Breast epithelium (tissue), 2 donors: ENCODE measurements around the genes PLCG1 and PTPRT.

- PRO-cap, result no peak
- RAMPAGE, long total RNA, 2 experiments, result no peak in any of the 2 experiments
Measured at GRCh38 chr20:41011274-41012224, 17.1 kb upstream of the TOP1 start.

- PRO-cap, result no peak
- RAMPAGE, long total RNA, 2 experiments, result no peak in any of the 2 experiments
Measured at GRCh38 chr20:41030501-41030982, 1.9 kb downstream of the TOP1 start.

GRCh38 chr20:41075709-41076574 is 47.3 kb downstream of the TOP1 start:
- PRO-cap, result no peak
- RAMPAGE, long total RNA, 2 experiments, result no peak in any of the 2 experiments

GRCh38 chr20:41137322-41137919 is at the start of gene PLCG1:
PLCG1 (plus strand) TSS chr20:41137543.
- PRO-cap, result bidirectional peak, plus-strand start at chr20:41137509, minus-strand start at chr20:41137358
- RAMPAGE, long total RNA, 2 experiments, result no peak in any of the 2 experiments

GRCh38 chr20:41168421-41169326 is 31.3 kb downstream of the PLCG1 start:
- PRO-cap, result no peak
- RAMPAGE, long total RNA, 2 experiments, result no peak in any of the 2 experiments

- PRO-cap, result no peak
- RAMPAGE, long total RNA, 2 experiments, result no peak in any of the 2 experiments
Measured at GRCh38 chr20:41341190-41341527, 538 bp downstream of the LPIN3 start.

DNA sequence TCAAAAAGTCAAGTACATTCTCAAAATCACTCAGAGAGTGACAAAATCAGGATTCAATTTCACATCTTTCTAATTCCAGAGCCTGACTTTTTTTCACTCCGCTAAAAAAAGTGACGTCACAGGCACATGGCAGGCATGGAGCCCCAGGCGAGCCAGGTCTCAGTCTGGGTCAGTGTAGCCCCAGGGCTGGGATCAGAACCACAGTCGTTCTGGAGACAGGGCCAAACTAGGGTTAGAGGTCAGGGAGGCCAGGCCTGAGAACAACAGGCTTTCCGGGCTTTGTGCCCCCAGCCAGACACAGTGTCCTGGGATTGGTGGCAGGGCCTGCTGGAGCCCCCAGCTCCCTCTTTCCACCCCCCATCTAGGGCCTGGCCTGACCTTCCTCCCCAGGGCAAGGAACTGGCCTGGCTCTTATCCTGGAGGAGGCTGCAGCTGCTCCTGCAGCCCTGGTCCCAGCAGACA is 26.2 kb upstream of the EMILIN3 start:
- PRO-cap, result no peak
- RAMPAGE, long total RNA, 2 experiments, result no peak in any of the 2 experiments

GRCh38 chr20:41423313-41423797 is 56.7 kb upstream of the EMILIN3 start:
- PRO-cap, result no peak
- RAMPAGE, long total RNA, 2 experiments, result no peak in any of the 2 experiments

DNA sequence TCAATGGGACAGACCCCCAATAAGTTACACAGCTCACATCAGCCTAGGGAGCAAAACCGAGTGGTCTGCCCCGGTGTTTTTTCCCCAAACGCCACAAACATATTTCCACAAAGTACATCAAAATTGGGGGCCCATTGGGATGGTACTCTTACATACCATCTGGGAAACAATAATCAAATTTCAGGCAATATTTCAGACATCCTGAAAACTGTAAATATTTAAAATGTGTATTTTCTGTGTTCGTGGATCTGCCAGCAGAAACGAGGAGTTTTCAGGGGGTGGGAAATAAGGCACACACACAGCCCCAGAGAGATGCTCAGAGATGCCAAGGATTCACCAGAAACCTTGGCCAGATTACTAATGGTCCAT is 1.3 kb downstream of the CHD6 start:
- PRO-cap, result no peak
- RAMPAGE, long total RNA, 2 experiments, result no peak in any of the 2 experiments

GRCh38 chr20:41621180-41621445 is 2.9 kb upstream of the CHD6 start:
- PRO-cap, result no peak
- RAMPAGE, long total RNA, 2 experiments, result no peak in any of the 2 experiments

DNA sequence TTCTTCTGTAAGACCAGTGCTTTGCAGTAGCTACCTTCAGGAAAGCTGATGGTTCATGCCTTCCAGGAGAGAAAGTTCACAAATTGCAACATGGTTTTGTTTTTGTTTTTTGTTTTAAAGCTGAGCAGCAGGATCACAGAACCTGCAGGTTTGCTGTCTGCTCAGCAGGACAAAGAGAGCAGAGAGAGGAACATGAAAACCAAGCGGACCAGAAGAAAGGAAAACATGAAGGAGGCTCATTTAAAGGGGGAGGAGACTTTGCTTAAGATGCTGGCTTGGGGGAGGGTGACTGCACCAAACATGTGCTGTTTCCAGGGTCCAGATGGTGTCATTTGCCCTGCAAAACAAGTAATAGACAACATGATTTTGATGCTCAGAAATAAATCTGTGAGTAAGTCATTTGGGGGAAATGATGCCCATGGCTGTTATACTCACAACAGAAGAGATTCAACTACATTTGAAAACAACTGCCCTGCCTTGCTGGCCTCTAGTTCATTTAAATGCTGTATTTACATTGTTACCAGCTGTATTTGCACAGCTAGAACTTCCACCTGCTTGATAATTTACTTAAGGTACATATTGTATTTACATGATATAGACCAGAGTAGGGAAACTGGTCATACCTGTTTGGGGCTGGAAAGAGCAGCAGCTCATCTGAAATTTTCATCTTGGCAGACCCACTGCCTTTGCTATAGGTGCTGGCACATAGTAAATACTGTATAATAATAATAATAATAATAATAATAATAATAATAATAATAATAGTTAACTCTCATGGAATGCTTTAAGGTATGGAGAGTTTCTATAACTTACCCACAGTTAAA is 32.2 kb upstream of the CHD6 start:
- PRO-cap, result no peak
- RAMPAGE, long total RNA, 2 experiments, result no peak in any of the 2 experiments

DNA sequence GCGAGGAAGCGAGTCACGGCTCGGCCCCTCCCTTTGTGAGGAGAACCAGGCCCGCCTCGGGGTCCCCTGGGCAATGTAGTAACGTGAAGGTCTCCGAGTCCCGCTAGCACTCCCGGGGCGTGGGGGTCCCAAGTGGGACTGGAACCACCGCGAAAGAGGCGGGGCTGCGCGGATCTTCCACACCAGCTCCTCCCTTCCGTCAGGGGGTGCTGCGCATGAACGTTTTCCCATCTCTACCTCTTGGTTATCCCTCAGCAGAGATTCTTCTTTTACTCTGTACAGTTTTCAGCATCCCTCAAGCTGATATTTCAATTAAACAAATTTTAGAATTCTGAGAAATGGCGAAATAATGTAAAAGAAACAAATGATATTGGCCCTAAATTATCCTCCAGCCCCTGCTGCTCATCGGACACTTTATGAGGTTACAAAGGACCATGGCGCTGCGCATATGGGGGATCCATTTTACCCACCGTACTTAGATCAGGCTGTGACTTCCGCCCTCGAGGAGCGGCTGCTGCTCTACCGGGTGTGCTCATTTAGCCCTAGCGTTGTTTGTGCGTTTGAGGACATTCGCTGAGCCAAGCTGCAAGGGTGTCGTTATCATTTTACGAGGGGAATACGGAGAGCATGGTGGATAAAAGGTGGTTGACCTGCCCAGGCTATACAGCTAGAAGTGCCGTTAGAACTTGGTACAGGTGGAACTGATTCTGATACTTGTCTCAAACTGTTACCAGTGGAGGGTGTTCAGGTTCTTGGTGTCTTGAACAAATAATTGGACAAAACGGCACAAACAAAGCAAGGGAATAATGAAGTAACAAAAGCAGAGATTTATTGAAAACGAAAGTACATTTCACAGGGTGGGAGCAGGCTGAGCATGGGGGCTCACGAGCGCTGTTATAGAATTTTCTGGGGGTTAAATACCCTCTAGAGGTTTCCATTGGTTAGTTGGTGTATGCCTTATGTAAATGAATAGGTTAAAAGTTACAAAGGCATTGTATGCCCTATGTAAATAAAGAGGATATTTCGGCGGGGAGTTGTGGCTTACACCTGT is 75.2 kb upstream of the CHD6 start:
- PRO-cap, result unidirectional peak, minus-strand start at position 140 of the sequence; bidirectional peak, plus-strand start at position 503 of the sequence, minus-strand start at position 208 of the sequence
- RAMPAGE, long total RNA, 2 experiments, result no peak in any of the 2 experiments

DNA sequence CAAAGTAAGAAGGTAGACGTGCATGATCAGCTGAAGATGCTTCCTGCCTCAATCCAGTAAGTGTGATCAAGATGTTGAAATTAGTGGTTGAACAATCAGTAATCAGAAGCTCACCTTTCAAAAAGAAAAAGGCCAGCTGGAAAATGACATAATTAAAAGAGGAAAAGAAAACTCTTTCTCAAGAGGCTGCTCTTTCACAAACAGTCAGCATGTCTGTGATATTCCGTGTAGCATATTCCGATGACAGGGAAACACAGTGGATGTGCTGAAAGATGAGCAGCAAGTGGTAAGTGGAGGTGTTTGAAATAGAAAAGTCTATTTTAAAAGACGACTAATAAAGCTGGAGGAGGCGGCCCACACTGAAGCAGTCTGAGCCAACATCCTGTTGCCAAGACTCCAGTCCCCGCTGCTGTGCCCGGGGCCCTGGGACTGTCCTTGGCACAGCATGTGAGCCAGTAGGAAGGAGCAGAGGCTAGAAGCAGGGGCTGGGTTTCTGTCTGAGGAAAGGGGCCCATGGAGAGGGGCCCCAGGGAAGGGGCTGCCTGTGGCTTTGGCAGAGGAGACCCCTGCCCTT is 351.4 kb upstream of the CHD6 start:
- PRO-cap, result no peak
- RAMPAGE, long total RNA, 2 experiments, result no peak in any of the 2 experiments

DNA sequence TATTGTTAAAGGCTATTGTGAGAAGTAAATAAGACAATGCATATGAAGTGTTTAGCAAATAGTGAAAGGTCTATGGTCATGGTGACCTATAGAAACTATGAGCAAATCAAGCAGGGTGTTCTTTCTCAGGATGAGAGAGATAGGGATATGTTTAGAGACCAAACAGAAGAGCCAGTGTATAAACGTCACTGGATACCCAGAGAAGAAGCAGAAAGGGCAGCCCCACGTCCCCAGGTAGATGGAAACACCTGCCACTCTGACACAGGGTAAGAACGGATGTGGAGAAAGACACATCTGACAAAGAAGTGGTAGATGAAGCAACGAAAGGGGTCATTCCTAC is 470.1 kb downstream of the PTPRT start:
- PRO-cap, result no peak
- RAMPAGE, long total RNA, 2 experiments, result no peak in any of the 2 experiments

GRCh38 chr20:43189789-43190323 is at the start of gene PTPRT:
PTPRT (minus strand) TSS chr20:43189906.
- PRO-cap, result no peak
- RAMPAGE, long total RNA, 2 experiments, result no peak in any of the 2 experiments

GRCh38 chr20:43456602-43457134 is 1.0 kb upstream of the SRSF6 start:
- PRO-cap, result no peak
- RAMPAGE, long total RNA, 2 experiments, result no peak in any of the 2 experiments

- PRO-cap, result no peak
- RAMPAGE, long total RNA, 2 experiments, result no peak in any of the 2 experiments
Measured at GRCh38 chr20:43542094-43542492, 16.7 kb upstream of the SGK2 start.

DNA sequence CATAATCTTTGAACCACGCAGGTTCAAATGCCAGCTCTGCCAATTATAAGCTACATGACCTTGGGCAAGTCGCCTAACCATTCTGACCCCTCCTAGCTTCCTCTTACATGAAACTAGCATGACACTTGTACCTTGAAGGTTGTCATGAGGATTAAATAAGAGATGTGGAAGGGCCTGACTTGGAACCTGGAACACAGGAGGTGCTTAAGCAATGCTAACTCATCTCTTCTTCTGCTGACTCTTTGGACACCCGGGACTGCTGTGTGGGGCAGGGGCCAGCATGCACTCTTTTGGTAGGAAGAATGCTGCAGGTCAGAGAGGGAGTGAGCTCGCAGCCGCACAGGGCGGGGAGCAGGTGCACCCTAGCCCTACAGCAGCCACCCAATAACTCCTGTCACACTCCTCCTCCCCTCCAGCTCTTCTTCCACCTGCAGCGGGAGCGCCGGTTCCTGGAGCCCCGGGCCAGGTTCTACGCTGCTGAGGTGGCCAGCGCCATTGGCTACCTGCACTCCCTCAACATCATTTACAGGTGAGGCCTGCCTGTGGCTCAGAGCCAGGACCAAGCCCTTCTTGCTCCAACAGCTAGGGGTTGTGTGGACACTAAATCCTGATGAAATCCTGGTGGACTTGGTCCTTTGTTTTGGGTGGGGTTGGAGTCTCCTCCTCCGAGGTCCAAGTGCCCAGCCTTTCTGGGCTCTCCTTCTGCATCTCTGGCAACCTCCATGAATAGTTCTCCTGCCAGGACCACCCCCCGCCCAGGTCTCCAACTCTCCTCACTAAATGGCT is 11.6 kb downstream of the SGK2 start:
- PRO-cap, result no peak
- RAMPAGE, long total RNA, 2 experiments, result no peak in any of the 2 experiments

DNA sequence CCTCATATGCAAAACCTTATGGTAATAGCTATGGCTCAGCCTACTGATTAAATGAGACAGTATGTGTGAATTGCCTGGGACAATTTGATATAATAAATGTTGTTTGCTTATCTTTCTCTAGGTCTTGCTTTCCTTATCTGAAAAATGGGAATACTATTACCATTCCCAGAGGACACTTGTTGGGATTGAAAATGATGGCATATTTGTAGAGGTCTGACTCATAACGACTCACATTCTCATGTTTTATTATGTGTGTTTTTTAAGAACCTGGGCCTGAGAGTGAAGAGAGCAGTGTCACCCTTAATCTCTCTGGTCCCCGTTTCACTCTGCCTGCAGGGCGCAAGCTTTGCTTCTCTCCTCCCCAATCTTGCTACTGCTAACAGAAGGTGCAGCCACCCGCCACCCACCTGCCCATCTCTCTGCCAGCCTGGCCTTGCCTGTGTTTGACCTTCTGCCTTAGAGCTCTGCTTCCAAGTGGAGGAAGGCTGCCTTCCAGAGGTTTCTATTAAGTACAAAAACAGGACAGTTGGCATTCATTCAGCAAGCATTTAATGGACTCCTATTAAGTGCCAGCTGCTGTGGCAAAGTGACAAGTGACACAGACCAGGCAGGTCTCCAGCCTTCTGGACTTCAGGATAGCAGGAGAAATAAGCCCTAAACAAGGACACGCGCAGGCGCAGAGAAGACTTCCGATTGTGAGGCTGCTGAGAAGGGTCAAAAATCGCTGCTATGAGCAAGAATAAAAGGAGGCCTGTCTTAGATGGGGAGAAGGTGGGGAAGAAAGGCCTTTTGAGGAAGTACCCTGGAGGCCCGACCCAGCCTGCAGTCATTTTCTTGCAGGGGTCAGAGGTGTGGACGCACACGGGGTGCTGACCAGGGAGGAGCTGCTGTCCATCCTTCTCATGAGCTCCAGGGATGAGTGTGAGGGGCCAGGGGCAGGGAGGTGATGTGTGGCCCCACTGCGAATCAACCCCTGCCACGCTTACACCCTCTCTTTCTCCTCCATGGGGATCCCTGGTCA is 112.5 kb downstream of the JPH2 start:
- PRO-cap, result no peak
- RAMPAGE, long total RNA, 2 experiments, result no peak in any of the 2 experiments

- PRO-cap, result no peak
- RAMPAGE, long total RNA, 2 experiments, result no peak in any of the 2 experiments
Measured at GRCh38 chr20:44116715-44117005, 70.3 kb downstream of the JPH2 start.